Neural crest cell (in vitro differentiated cells): ENCODE measurements around a stretch of chr2.

- PRO-cap = no peak
Observed at GRCh38 chr2:231526704-231527388, 3.4 kb downstream of the NMUR1 start.

GRCh38 chr2:231642427-231643574 lies 50.1 kb downstream of the TEX44 start:
- PRO-cap = no peak

DNA sequence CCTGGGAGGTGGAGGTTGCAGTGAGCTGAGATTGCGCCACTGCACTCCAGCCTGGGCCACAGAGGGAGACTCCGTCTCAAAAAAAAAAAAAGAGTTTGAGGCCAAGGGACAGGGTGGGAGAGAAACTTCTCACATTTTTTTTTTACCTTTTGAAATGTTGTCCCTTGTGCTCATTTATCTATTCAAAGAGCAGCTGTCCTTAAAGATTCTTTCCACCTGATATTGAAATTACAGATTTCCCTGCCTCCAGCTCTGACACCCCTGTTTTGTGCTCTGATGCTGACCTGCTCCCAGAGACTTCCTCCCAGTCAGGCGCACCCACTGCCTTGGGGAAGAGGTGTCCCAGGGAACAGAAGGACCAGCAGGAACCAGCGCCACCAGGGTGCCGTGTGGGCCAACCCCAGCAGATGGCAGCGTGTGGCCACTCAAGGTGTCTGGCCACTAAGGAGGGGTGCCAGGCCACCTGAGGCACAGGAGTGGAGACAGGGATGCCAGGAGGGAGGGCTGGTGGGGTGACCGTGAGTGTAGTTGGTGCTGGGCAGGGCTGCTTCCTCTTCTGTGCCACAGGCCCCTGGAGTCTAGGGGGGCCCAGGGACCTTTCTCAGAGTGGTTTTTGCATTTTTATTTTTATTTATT lies 55.8 kb downstream of the TEX44 start:
- PRO-cap = no peak

DNA sequence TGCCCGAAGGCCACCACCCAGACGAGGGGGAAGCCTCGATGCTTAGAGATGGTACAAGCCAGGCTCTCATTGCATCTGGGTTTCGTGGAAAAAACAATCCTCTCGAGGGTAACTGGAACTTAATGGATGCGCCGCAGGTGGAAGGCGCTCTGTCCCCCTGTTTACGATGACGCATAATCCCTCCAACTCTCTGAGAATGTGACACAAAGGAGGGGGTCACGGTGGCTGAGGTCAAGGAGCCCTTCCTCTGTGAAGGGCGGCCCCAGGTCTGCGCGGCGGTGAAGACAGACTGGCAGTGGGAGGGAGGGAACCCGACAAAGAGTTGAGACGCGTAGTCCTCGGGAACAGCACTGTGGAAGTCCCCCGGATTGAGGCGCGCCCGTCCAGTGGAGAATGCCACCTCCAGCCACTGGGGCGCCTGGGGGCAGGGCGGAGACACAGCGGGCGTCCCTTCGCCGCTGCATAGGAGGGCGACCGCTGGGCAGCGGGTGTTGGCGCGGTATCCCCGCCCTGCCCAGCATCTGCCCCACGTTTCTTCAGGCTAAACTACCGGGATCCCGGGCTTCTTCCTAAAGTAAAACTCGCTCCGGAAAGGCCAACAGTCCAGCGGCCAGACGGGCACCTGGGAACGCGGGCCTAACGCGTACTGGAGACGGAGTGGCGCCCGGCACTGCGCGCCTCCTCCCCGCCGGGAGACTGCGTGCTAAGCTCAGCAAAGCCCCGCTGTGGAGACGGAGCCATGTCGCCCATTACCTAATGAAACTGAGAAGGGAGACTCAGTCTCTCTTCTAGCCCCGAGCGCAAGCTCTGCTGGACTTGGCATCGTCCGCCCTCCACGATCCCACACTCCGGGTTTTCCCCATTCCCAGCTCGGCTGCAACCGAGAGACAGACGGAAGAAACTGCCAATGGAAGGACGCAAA lies 1.9 kb upstream of the PTMA start:
- PRO-cap = bidirectional peak, plus-strand start at position 20 of the sequence, minus-strand start outside the sequence; bidirectional peak, plus-strand start at position 295 of the sequence, minus-strand start at position 861 of the sequence

DNA sequence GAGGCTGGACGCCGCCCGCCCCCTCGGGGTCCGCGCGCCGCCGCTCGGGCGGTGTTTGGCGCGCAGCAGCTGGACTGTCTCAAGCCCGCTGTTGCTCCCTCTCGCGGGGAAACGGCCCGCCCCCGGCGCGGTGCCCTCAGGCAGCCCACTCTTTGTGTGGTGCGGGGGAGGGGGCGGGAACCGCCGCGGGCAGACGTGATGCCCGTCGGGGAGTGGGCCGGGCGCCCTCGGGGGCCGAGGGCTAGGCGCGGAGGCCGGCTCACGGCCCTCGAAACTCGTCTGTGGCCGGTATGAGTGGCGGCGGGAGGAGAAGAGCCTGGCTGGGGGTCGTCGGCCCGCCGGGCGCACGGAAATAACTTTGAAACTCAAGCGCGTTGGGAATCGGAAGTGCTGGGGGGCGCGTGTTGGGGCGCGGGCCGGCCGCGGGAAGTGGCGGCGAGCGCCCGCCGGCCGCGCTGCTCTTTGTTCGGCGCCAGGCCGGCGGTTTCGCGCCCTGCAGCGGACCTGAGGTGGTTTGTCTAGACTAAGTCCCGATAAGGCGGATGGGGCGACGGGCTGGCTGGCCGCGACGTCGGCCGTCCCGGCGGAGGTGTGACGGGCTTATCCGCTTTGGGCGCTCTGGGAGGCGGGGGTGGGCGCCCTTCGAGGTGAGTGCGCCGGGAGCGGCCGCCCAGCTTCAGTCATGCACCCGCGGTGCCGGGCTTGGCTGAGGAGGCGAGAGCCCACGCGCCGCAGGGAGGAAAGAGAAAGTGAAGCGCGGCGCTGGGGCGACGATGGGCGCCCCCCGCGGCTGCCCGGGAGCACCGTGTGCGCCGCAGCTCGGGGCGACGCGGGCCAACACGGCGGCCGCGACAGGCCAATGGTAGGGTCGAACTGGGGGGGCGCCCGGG lies 674 bp downstream of the PTMA start:
- PRO-cap = bidirectional peak, plus-strand start at position 192 of the sequence, minus-strand start at position 76 of the sequence; bidirectional peak, plus-strand start at position 358 of the sequence, minus-strand start at position 353 of the sequence

DNA sequence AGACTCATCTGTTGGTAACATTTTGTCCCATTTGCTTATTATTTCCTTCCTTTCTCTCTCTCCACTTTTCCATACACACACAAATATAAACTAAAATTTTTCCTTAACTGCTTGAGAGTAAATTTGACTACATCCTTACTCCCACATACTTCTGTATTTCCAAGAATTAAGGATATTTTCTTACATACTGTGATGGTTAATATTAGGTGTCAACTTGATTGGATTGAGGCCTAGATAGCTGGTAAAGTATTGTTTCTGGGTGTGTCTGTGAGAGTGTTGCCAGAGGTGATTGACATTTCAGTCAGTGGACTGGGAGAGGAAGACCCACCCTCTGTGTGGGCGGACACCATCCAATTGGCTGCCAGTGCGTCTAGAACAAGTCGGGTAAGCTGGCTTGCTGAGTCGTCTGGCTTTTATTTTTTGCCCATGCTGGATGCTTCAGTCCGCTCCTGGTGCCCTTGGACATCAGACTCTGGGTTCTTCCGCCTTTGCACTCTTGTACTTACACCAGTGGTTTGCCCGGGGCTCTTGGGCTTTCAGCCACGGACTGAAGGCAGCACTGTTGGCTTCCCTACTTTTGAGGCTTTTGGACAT lies 24.2 kb downstream of the DIS3L2 start:
- PRO-cap = unidirectional peak, plus-strand start at position 423 of the sequence; unidirectional peak, plus-strand start at position 441 of the sequence

DNA sequence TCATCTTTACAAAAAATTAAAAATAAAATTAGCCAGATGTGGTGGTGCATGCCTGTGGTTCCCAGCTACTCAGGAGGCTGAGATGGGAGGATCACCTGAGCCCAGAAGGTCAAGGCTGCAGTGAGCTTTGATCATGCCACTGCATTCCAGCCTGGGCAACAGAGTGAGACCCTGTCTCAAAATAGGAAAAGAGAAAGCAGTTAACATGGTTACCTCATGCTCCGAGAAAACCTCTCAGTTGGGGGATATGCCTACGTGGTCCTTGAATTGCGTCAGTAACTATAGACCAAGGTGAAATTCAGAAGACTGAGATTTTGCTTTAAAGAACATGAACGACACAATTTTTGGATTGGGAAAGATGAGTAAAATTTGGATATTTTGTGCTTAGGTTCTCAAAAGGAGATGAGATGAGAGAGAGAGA lies 188.4 kb upstream of the ALPP start:
- PRO-cap = no peak

DNA sequence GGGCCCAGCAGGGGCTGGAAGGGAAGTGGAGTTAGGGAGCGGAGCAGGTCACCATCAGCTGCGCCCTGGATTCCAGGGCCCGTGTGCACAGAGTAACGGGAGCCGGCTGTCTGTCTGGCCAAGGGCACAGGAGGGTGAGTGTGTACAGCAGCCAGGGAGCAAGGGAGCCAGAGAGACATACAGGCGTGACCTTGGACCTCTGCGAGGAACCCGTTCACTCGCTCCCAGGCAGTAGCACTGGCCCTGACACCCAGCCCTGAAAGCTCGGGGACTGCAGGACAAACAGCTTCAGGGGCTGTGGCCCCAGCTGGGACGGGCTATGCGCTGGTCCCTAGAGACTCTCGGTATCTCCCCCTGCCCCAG lies 46.3 kb upstream of the ALPP start:
- PRO-cap = no peak

- PRO-cap = no peak
Observed at GRCh38 chr2:232432491-232433183, 23.3 kb upstream of the ALPI start.

- PRO-cap = bidirectional peak, plus-strand start at chr2:232448219, minus-strand start at chr2:232448103
Observed at GRCh38 chr2:232447479-232448349, 8.2 kb upstream of the ALPI start.

DNA sequence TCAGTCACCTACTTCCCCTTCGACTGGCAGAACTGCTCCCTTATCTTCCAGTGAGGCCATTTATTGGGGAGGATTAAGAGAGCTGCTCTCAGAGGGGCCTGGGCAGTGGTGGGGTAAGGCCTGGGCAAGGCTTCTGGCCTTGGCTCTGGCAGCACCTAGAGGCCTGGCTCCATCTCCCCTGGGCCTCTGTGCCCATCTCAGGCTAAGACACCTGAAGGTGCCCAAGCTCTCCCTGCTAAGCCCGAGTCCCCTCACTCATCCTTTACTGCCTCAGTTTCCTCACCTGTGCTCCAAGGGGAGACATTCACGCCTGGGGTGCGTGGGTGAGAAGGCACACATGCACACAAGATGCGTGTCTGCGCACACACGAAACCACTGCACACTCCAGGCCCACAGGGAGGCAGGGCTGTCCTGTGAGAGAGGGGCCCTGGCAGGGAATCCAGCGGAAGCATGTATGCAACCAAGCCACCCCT lies 2.0 kb downstream of the CHRNG start:
- PRO-cap = no peak

DNA sequence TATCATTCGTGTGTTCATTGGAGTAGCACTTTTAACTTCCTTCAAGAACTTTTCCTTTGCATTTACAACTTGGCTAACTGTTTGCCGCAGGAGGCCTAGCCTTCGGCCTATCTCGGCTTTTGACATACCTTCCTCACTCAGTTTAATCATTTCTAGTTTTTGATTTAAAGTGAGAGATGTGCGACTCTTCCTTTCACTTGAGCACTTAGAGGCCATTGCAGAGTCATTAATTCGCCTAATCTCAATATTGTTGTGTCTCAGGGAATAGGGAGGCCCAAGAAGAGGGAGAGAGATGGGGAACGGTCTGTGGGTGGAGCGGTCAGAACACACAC lies 724 bp downstream of the TIGD1 start:
- PRO-cap = no peak

DNA sequence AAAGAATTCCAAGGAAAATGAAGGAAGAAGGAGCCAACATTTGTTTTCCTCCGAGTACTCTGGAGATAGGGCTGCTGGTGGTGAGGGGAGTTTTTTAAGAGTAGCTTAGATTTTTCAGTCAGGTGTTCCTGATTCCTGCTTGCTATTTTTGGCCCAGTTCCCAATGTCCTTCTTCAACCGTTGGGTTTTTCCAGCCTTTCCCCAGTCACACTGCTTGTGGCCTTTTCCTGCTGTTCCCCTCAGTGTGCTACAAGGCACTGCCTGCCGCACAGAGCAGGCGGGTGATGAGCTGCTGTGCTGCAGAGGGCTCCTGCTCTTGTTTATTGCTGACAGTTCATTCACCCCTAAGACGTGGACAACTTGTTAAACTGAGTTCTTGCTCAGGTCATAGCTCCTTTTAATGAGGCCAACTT lies 20.5 kb downstream of the EIF4E2 start:
- PRO-cap = no peak

DNA sequence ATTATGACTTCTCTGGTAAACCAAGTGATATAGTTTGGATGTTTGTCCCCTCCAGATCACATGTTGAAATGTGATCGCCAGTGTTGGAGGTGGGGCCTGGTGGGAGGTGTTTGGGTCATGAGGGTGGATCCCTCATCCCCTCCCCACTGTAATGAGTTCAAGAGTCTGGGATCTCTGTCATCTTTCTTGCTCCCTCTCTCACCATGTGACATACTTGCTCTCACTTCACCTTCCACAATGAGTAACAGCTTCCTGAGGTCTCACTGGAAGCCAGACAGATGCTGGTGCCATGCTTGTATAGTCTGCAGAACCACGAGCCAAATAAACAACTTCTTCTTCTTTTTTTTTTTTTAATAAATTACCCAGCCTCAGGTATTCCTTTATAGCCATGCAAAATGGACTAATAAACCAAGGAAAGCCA lies 8.4 kb upstream of the KCNJ13 start:
- PRO-cap = no peak

- PRO-cap = no peak
Observed at GRCh38 chr2:232825055-232825513, 45.0 kb upstream of the SNORC start.

- PRO-cap = no peak
Observed at GRCh38 chr2:232835635-232836043, 34.4 kb upstream of the SNORC start.

DNA sequence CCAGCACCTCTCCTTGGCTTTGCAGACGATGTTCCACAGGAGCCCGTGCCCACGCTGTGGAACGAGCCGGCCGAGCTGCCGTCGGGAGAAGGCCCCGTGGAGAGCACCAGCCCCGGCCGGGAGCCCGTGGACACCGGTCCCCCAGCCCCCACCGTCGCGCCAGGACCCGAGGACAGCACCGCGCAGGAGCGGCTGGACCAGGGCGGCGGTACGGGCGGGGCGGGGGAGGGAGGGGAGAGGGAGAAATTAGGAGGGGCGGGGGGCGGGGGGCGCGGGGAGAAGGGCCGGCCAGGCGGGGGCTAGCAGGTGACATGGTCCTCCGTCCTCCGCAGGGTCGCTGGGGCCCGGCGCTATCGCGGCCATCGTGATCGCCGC lies 5.8 kb downstream of the SNORC start:
- PRO-cap = no peak

GRCh38 chr2:232890817-232891678 lies 21.0 kb downstream of the SNORC start:
- PRO-cap = no peak

DNA sequence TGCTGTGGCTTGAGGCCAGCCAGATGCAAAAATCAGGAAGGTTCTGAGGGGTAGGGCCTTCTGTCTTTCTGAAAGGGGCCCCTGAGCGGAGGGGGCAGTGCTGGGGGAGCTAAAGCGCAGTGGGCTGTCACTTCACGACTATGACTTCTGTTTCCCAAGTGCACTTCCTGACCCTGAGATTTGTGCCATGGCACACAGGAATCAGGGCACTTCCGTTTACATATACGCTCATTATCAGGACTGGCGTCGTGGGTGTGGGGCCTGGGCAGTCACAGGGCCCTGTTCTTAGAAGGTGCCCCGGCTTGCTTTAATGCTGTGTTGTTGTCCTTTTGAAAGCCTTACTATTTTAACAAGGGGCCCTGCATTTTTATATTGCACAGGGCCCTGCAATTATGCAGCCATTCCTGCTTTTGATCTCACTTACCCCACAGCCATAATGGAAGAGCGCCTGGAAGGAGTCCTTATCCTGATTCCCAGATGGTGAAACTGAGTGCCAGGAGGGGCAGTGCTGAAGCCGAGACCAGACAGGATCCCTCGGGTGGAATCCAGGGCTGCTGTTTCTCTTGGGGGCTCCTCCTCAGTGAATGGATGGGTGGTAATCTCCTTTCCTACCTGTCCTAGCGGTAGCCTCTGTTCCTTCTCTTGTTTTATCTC lies 554 bp downstream of the NGEF start:
- PRO-cap = no peak

GRCh38 chr2:233145608-233146696 lies 85.8 kb downstream of the INPP5D start:
- PRO-cap = no peak